Mesangial cell (primary cell): ENCODE measurements around a stretch of chr3.

DNA sequence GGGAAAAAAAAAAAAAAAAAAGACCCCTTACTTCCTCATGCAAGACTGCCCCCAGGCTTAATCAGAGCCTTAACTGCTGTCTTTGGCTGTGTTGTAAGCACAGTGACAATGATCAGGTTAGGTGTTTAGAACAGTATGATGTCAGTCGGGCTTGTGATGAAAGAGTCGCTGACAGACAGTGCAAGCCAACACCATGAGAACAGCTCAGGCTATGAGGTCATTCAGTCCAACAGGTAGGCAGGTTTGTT is 23.6 kb upstream of the HES1 start:
- RAMPAGE, long total RNA = no peak

GRCh38 chr3:194249029-194249523 is 102.1 kb downstream of the CPN2 start:
- RAMPAGE, long total RNA = no peak

DNA sequence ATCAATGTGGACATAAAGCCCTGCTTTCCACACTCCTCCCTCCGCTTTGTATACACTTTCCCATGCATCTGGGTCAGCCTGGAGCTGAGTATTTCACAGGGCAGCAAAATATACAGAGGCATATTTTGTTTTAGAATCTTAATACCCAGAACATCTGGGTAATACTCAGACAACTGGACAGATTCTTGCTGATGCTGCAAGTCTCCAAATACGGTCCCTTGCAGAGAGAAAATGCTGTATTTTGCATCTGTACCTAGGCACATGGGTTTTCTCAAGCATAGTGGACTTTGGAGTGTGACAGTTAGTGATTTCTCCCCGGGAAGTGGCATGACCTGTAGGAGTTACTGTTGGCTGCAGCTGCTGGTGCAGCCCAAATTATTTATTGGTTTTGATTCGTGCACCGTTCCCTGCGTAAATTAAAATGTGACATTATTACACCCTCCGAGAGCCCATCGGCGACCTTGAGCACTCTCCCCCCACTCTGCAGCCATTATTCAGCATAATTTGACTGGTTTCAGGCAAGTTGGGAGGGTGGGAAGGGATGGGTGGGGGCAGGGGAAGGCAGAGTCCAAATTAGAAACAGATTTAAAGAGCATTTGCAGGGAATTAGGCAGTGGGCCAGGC is 100.9 kb downstream of the CPN2 start:
- RAMPAGE, long total RNA = no peak

GRCh38 chr3:194261465-194261887 is 89.7 kb downstream of the CPN2 start:
- RAMPAGE, long total RNA = no peak

GRCh38 chr3:194305984-194306844 is 44.9 kb downstream of the CPN2 start:
- RAMPAGE, long total RNA = no peak

- RAMPAGE, long total RNA = no peak
These were observed 17.7 kb downstream of the CPN2 start for GRCh38 chr3:194332967-194334261.

DNA sequence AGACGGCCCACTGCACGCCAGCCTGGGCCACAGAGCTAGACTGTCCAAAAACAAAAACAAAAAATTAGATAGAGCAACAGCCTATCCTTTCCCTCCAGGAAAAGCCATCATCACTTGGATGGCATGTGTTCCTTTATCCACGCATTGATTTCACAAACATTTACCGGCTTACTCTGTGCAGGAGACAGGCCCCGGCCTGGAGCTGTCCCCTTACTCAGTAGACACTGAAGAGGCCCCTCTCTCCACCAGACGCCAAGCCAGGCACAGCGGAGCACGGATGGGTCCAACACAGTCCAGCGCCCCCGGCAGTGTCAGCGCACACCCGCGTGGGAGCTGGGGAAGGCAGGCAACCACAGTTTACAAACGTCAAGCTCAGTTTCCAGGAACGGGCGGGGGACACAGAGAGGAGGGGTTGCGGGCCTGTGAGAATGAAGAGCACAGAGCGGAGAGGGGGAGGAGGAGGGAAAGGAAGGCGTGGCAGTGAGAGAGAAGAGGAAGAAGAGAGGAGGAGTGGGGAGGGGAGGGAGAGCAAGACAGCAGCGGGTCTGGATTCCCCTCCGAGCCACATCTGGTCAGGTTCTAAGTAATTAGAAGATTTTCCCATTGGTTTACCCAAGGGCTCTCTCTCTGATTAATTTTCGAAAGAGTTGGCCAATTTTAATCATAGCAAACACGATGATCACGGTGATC is 2.9 kb downstream of the GP5 start:
- RAMPAGE, long total RNA = no peak

- RAMPAGE, long total RNA = no peak
These were observed 35.1 kb downstream of the ATP13A3 start for GRCh38 chr3:194451582-194452256.

GRCh38 chr3:194485306-194485762 is 1.5 kb downstream of the ATP13A3 start:
- RAMPAGE, long total RNA = no peak

DNA sequence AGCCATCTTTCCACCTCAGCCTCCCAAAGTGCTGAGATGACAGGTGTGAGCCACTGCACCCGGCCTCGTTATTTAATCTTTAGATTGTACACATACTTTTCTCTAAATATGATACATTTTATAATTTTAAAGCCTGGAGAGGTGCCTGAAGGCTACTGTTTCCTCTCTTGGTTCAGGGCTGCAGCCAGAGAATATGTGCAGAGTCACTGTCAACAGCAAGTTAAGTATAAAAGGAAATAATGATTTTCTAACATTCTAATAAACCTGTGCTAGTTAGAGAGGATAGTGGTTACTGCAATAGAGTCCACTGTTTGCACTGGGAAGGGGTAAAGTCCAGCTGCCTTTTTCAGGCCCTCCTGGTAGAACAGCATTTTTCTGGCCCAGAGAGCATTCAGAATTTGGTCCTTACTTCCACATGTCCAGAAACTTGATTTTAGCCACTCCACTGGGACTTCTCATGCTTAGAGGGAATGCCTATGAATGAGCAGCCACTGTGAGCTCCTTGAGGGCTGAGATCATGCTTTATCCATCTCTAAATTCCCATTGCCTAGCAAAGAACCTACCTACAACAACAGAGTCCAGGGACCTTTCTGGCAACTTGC is 50.0 kb upstream of the ATP13A3 start:
- RAMPAGE, long total RNA = no peak

DNA sequence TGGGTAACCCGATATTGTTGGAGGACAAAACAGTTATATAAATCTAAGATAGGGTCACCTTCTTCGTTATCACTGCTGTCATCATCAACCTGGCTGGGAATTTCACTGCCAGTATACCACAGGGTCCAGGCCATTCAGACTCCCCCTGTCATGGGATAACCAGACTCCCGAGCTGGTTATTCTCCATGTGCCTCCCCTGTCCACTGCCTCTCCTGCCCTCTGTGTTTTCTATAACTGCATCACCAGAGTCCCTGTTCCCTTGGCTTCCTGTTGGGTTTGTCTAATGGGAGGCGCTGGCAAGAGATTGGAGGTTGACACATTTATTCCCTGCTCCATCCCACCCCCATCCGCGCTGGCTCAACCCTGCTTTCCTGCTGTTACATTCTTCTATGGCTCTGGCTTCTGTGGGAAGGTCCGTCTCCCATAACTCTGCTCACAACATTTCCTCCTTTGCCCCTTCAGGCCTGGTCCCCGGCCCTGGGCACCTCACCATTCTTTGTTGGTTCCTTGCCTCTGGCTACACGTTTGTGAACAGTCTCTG is 68.3 kb upstream of the ATP13A3 start:
- RAMPAGE, long total RNA = no peak

DNA sequence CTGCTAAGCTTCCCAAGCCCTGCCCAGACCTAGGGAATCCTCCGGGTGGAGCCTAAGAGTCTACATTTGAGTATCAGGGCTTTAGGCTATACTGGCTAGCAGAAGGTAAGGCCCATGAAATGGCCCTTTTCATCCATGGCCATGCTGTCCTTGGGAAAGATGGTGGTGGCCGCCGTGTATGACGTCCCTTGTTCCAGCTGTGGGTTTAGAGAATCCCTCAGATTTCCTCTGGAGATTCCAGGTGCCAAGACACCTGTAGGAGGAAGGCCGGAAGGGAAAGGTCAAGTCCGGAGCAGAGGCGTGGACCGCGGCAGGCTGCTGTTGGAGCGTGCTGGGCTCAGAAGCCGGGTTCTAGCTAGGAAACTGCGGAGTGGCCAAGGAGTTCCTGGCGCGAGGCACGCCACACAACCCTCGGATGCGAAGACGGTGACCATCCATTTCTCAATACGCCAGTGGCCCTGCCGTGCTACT is 50.8 kb downstream of the TMEM44 start:
- RAMPAGE, long total RNA = no peak

GRCh38 chr3:194689275-194689749 is 3.6 kb downstream of the FAM43A start:
- RAMPAGE, long total RNA = no peak

DNA sequence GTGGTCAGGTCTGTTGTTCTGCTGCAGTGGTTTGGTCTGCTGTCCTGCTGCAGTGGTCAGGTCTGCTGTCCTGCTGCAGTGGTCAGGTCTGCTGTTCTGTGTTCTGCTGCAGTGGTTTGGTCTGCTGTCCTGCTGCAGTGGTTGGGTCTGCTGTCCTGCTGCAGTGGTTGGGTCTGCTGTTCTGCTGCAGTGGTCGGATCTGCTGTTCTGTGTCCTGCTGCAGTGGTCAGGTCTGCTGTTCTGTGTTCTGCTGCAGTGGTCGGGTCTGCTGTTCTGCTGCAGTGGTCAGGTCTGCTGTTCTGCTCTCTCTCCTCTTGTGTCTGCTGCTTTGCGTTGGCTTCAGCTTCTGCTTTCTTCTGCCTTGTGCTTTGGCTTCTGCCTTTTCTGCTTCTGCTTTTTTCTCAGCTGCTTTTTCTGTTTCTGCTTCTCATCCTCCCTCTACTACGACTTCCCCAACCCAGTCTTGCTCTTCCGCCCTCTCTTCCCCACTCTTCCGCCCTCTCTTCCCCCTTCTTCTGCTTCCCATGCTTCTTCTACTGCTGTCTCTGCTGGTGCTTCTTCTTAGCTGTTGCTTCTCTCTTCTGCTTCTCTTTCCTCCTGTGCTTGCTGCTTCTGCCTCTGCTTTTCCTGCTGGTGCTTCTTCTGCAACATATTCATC is 50.7 kb downstream of the FAM43A start:
- RAMPAGE, long total RNA = no peak

DNA sequence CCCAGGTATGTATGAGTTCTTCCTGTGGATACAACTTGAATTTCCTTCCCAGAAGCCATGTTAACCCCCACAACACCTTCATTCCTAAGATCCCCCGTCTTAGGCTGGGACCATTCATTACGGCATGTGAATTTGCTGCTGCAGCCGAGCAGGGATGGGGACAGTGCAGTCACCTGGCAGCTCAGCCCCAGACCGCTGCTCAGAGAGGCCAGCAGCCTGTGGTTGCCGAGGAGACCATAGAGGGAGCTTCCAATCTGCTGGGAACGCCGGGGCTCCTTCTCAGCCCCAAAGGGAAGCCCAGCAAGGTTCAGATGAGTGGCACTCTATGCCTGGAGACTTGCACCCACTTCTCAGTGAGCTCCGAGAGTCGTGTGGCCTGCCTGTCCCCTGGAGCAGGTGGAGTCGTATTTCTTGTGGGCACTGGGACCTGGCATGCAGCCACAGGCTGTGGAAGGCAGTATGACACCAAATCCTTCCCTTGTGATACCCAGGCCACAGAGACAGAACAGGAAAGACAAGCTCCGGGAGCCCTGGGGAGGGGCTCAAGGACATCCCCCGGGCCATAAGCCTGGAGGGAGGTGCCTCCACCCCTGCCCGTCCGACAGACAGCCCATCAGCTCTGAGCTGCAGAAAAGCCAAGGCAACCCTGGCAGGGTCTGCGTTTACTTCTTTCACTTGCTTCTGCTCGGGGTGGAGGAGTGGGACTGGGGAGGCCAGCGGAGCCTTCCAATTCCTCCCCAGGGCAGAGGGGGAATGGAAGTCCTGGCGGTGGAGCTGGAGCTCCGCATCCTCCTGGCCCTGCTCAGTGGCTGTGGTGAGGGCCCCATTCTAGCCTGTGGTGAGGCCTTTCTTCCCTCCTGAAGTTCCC is 167.4 kb downstream of the FAM43A start:
- RAMPAGE, long total RNA = no peak

DNA sequence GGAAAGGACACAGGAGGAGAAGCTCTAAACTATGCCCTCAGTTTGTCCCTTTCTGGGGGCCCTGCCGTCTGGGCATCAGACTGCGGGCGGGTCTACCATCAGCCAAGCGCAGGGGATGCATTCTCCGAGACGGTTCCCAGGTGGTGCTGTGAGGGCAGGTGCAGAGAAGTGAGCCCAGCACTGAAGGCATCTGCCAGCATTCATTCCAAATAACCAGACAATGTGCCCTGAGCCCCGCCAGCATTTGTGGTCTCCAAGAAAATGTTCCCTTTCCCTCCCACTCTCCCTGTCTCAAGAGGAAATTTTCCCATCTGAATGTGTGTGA is 265.7 kb downstream of the XXYLT1 start:
- RAMPAGE, long total RNA = no peak

- RAMPAGE, long total RNA = no peak
These were observed 231.0 kb downstream of the XXYLT1 start for GRCh38 chr3:195039922-195040450.

DNA sequence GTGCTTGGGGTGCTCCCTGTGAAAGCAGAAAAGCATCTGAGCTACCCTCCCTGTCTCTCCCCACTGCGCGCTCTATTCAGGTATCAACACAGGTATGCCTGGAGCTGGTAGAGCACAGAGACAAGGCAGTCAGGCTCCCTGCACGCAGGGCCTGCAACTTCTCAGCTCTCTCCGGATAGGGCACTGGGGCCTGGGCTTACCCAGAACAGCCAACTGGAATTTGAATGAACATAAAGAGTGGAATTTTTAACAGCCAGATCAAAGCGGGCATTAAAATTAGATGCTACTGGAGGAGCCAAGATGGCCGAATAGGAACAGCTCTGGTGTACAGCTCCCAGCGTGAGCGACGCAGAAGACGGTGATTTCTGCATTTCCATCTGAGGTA is 183.6 kb downstream of the XXYLT1 start:
- RAMPAGE, long total RNA = no peak

GRCh38 chr3:195129406-195129985 is 141.5 kb downstream of the XXYLT1 start:
- RAMPAGE, long total RNA = no peak

- RAMPAGE, long total RNA = no peak
These were observed 97.2 kb downstream of the XXYLT1 start for GRCh38 chr3:195173698-195174142.